Measurements from ENCODE around the gene SPATA21.

DNA sequence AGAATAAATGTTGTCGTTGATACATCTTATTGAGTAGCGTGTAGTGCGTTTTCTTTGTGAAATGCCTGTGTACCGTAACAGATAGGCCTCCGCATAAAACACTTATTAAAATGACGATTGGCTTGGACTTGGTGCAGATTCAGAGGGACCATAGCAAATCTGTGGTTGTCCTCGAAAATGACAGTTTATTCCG is 1.4 kb downstream of the SPEN start:
- RRBS: no CpG with 5 or more reads among the region's 8 CpGs

DNA sequence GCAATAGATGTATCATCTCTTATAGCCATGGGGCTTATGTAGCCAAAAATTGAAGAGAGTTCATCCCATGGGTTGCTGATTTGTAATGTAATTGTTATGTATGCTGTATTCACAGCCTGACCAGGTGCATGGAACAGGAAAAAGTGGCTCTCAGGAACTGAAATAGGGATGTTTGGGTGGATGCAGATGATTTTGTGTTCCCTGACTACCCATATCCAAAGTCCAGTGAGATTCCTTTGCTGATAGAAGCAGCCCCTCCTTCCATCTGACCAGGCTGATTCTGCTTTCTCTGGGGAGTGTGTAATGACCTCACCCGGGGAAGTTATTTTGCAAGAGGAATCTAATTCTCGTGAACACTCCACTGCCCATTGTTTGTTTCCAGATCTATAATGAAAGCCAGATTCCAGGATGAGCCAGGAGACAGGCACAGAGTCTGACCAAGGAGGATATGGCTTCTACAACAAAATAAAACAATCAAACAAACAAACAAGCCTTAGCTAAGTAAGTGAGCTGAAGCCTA is 6.9 kb upstream of the ZBTB17 start:
- RRBS: no CpG with 5 or more reads among the region's 2 CpGs

DNA sequence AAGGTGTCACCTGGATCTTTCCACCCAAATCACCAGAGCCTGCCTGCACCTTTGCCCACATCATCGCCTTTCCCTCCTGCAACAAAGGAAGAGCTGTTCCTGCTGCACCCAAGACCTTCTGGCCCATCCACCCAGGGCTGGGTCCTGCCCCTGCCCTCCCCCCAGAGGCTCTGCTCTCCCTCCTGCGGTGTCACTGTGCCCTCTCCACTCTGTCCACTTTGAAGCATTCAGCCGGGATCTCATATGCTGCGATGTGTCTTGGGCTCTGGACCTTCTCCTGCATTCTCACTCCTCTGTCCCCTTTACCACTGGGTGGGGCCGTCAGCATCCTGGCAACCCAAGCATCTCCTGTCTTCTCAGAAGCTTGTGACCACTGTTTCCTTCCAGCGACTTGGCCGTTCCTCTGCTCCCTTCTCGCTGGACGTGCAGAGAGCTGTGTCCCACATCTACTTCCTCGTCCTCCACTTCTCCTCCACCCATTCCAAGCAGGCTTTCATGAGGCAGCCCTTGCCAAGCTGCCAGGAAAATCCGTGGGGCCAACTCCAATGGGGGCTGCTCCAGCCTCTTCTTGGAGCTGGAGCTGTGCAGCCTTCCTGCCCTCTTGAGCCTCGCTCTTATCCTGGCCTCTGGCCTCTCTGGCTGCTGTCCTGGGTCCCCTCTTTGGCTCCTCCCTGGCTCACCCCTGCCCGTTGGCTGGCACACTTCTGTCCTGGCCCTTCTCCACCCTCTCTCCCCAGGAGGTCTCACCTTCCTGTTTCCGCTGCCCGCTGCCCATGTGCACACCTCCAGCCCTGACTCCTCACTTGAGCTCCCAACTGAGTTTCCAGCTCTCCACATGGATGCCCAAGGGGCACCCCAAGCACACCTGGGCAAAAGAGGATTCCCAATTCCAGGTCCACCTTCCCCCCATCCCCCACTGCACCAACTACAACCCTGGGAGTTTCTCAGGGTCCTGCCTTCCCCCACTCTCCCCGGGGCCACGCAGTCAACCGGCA is 8.8 kb downstream of the FAM131C start:
- RRBS: no CpG with 5 or more reads among the region's 18 CpGs

- RRBS: no CpG with 5 or more reads among the region's 7 CpGs
Observed at GRCh38 chr1:16067058-16067825, 6.2 kb downstream of the FAM131C start.

DNA sequence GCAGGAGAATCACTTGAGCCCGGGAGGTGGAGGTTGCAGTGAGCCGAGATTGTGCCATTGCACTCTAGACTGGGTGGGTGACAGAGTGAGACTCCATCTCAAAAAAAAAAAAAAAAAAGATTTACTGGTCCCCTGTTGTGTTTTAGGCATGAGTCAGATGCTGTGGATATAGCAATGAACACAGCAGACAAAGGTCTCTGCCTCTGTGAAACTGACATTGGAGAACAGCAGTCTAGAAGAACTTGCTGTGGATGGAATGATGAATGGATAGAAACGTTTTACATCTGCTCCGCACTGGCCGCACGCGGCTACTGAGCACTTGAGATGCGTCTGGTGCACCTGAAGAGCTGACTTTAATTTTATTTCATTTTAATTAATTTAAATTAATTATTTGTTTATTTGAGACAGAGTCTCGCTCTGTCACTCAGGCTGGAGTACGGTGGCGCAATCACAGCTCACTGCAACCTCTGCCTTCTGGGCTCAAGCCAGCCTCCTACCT is 24.5 kb upstream of the EPHA2 start:
- RRBS: no CpG with 5 or more reads among the region's 11 CpGs

- RRBS: 1% methylated on average over 7 of the region's 54 CpGs
Observed at GRCh38 chr1:16216909-16217933, 4.8 kb upstream of the ARHGEF19 start.

GRCh38 chr1:16286654-16287614 is 50.0 kb upstream of the CPLANE2 start:
- RRBS: no CpG with 5 or more reads among the region's 4 CpGs

- RRBS: no CpG with 5 or more reads among the region's 5 CpGs
Observed at GRCh38 chr1:16387146-16387496, 20.1 kb downstream of the SZRD1 start.

GRCh38 chr1:16437283-16437660 is at the start of gene SPATA21:
Gene SPATA21 (minus strand): TSS chr1:16437424.
- RRBS: no CpG with 5 or more reads among the region's 2 CpGs

GRCh38 chr1:16442865-16443386 is 2.4 kb downstream of the NECAP2 start:
- RRBS: no CpG with 5 or more reads among the region's 6 CpGs

DNA sequence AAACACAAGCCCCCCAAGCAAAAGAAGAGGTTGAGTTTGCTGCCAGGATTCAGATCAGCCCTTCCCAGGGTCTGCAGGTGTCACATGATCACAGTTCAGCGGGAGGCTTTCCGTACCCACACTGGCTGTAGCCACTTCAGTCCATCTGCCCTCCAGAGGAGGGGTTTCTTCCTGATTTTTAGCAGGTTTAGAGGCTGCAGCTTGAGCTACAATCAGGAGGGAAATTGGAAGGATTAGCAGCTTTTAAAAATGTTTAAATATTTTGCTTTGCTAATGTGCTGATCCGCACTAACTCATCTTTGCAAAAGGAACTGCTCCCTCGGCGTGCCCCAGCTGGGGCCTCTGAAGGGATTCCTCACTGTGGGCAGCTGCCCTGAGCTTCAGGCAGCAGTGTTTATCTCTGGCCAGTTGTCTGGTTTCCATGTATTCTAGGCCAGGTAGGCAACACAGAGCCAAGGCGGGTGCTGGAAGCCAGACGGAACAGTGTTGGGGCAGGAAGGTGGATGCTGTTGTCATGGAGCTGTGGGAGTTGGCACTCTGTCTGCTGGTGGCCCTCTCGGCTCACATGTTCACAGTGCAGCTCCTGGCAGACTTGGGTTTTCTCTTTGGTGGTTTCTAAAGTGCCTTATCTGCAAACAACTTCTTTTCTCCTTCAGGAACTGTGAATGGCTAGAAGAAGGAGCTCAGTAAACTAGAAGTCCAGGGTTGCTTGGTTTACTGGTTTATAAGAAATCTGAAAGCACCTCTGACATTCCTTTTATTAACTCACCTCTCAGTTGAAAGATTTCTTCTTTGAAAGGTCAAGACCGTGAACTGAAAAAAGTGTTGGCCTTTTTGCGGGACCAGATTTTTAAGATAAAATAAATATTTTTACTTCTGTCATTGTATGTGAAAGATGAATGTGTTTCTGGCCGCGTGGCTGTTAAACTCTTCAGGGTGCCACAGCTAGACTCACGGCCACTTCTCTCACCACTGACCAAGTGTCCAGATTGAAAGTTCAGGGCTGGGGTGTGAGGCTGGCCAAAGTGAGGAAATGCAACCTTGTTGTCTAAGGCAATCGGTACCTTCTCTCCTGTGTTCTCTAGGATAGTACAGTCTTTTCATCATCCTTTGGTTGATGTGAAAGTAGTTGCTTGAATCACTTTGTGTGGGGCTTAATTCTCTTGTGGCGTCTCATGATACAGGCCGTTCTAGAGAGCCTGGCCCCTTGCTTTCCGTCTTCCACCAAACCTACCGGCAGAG is 19.1 kb downstream of the NECAP2 start:
- RRBS: no CpG with 5 or more reads among the region's 18 CpGs

DNA sequence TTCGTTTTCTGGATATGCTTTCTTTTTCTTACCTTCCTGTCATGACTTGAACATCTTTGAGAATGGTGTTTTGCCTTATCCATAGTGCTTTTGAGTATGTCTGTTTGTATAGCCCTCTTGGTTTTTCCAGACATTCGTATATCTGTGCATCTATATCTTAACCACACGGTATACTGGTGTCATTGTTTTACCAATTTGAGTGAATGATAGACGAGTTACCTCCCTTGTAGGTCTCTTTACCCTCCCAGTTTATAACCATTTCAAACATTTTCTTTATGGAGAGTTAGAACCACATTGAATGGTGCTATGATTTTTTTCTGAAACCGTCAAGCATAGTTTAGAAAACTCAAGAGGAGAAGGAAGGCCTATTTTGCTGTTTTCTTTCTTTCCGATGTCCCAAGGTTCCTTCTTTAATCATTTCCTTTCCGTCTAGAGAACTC is 32.0 kb downstream of the NECAP2 start:
- RRBS: no CpG with 5 or more reads among the region's 7 CpGs

DNA sequence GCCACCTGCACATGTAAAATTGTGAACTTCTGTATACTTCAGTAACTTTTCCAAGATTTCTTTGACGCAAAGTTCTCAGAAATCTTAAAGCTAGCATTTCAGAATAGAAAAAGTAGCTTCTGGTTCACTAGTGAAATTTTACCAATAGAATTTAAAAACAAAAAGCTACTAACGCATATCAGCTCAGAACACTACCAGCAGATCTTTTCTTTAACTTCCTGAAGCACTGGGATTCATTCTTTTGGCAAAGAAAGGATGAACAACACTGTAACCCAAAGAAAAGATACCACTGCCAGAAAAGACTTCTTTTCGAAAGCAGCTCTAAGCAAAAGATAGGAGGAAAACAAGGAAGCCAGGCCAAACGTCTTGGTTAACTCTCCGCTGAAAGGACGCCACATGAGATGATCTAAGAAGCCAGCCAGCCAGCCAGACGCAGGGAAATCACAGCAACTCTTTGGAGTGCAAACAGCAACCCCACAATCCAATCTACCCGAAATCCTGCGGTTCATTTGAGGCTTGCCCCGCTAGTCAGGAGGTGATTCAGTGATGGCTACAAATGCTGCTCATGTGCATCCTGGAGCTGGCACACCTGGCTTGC is 171.9 kb downstream of the NECAP2 start:
- RRBS: no CpG with 5 or more reads among the region's 10 CpGs

- RRBS: no CpG with 5 or more reads among the region's 8 CpGs
Observed at GRCh38 chr1:16623390-16623881, 182.9 kb downstream of the NECAP2 start.

- RRBS: no CpG with 5 or more reads among the region's 6 CpGs
Observed at GRCh38 chr1:16645356-16645943, 204.9 kb downstream of the NECAP2 start.

- RRBS: no CpG with 5 or more reads among the region's 29 CpGs
Observed at GRCh38 chr1:16666806-16667308, 226.3 kb downstream of the NECAP2 start.

GRCh38 chr1:16677844-16678607 is 237.5 kb downstream of the NECAP2 start:
- RRBS: no CpG with 5 or more reads among the region's 18 CpGs

DNA sequence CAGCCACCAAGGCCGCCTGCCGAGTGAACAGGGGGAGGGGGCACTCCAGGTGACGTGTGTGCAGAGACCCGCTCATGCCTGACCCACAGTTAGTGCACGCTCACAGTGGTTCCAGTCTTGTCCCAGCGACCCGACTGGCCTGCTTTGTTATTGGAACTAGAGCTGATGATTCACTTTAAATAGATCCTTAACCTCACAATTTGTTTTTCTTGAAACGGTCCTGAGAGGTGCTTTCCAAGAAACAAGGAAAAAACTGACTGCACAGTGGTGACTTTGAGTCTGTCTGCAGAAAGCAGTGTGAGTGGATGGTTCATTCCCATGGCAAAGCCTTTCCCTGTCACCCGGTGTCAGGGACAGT is 149.0 kb upstream of the CROCC start:
- RRBS: no CpG with 5 or more reads among the region's 9 CpGs

GRCh38 chr1:16938561-16939282 is 17.0 kb downstream of the CROCC start:
- RRBS: no CpG with 5 or more reads among the region's 43 CpGs

DNA sequence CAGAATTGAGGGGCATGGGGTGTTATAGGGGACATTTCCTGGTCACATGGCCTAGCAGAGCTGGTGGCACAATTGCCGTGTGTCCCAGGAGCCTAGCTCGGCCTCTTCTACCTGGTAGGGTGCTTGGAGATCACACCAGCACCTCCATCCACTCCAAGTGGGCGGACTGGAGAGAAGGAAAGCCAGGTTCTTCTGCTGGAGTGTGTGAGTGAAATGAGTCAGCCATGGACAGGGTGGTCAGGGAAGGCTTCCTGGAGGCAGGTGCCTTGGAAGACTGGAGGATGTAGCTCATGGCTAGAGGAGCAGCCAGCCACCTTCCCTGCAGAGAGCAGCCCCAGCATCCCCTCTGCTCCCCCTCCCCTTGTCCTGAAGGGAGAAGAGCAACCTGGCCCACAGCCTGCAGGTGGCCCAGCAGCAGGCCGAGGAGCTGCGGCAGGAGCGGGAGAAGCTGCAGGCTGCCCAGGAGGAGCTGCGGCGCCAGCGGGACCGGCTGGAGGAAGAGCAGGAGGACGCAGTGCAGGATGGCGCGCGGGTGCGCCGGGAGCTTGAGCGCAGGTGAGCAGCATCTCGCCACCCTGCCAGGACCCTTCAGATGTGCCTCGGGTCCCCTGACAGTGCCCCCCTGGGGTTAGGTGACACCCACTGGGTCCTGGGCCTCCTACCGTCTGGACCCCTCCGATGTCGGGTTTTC is 22.1 kb downstream of the CROCC start:
- RRBS: 90% methylated on average over 2 of the region's 22 CpGs